PFSK-1 (cell line): ENCODE measurements around the genes CMTM1, CMTM2 and PDP2.

DNA sequence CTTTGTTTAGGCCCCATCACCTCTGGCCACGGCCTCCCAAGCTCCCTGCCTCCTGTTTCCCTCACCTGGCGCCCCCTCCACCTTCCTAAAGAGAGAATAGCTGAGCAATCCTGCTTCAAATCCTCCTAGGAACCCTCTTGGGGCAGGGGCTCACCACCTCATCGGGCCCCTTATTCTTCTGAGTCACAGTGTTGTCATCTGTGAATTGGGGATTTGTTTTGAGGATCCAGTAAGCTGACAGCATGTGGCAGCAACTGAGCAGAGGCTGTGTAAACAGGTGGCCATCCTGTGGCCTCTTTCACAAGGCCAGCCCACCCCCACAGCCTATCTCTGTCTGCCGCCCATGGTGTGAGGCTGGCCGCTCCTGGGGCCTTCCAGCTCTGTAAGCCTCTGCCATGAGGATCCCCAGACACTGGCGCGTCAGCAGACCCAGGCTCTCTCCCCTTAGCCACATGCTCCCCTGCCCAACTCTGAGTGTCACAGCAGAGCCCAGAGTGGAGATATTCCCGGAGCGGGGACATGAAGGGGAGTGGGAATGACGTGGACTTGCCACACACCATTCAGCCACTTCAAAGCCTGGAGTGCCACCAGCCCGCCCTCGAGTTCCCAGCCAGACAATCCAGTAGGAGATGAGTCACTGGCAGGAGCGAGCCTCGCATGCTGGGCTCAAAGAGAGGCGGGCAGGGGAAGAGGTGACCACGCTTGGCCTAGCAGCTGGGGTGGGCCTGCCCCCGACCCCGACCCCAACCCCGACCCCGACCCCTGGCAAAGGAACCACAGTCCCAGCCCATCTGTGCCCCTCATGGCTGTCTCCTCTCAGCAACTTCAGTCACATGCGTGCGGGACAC, 6.6 kb downstream of the BEAN1 start:
- RRBS = no CpG with 5 or more reads among the region's 22 CpGs

- RRBS = 94% methylated on average over 10 of the region's 64 CpGs
Observed at GRCh38 chr16:66565766-66566988, at the start of gene CMTM1. Gene CMTM1 (plus strand): TSS chr16:66566439.

- RRBS = 93% methylated on average over 5 of the region's 23 CpGs
Observed at GRCh38 chr16:66579335-66579535, at the start of gene CMTM2. Gene CMTM2 (plus strand): TSS chr16:66579463.

DNA sequence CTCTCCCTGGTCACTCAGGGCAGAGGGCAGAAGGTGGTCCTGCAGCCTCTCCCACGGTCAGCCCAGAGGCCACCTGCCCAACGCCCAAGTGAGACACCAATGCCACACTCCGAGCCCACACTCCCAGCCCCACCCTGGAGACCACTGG, 1.2 kb downstream of the CMTM3 start:
- RRBS = no CpG with 5 or more reads among the region's 3 CpGs

DNA sequence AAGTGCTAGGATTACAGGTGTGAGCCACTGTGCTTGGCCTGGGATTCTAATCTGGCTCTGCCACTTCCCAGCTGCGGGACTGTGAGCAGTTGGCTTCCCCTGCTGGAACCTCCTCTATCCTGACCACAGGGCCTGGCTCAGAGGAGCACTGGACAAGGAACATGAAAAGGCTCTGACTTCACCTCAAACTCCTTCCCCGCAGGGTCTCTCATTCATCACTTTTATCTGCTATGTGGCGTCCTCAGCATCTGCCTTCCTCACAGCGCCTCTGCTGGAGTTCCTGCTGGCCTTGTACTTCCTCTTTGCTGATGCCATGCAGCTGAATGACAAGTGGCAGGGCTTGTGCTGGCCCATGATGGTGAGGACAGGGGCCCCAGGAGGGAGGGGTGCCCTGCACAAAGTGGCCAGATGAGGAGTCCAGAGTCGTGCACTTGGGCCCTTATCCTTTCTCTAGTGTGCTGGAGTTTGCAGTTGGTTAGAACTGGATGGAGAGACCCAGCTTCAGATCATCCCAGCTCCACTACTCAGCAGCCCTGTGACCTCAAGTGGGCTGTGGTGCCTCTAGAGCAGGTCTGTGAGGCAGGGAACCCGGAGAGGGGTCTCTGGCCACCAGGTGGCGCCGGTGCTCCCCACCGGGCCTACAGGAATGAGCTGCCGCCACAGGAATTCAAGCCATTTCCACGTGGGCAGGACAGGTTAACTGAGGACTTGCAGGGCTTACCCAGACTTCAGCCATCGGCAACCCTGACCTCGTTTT, 3.8 kb downstream of the CMTM3 start:
- RRBS = no CpG with 5 or more reads among the region's 13 CpGs

DNA sequence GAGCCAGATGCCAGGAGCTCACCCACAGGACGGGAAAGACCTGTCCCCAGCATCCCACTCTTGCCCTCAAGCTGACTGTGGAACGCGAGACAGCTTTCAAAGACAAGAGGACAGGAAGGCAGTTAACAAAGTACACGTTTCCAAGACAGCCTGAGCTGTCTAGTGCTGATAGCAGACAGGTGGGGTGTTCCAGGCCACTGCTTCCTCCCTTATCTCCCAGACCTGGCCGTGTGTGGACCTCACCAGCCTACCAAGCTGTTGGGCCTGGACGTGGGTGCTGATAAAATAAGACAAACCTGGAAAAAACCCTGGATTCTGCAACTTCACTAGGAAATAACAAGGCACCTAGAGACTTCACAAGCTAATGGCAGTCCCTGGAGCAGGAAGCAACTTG, 13.3 kb downstream of the CMTM3 start:
- RRBS = no CpG with 5 or more reads among the region's 6 CpGs

GRCh38 chr16:66618484-66619102, 14.1 kb downstream of the CMTM3 start:
- RRBS = no CpG with 5 or more reads among the region's 13 CpGs

DNA sequence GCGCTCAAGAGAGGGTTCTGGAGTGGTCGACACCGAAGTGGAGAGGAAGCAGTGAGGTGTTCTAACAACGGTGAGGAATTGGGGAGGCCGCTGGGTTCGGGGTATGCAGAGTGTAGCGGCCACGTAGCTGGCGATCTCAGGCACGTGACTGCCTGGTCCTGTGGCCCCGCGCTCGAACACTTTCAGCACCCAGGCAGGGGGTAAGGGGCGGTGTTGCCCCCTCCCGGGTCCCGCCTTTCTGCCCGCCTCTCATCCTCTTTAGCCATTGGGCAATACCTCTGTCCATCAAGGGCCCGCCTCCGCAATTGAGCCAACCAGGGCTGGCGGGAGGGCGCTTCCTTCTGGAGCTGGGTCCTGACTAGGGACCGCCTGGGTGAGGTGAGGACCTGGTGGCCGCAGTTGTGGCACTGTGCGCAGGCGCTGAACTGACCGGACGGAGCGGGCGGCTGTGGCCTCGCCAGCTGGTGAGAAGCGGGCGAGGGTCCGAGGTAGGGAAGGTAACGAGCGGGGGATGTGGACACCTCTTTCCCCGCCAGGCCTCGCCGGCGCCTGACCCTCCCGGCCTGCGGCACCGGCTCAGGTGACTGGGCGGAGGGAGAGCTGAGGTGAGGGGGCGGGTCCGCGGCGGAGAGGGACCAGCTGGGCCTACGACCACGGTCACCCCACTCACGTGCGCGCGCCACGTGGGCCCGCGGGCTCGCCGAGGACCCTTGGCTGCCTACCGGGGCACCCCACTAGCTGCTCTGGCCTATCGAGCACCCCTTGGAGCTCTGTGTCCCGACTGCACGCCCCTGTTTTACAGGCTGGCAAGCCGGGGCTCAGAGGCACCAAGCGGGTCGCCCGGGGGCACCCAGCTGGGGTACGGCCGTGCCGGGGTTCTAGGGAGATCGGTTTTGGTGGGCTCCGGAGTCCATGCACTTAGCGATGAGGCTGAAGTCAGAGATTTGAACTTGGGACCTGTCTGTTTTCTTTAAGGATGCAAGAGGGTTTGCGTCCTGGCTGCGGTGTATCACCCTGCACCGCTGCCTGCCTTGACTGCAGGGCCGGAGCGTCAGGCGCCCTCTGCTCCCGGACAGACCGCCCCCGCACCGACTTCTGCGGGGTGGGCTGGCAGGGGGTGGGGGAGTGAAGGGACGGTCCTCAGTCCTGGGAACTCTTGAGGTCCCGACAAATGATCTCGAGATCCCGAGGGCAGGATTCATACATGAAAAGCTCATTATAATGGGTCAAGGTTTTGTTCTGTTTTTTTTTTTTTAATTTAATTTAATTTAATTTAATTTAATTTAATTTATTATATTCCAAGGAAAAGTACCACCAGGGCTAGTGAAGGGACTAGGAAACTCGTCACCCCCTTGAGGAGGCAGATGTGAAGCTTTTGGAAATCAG, at the start of gene PDP2:
PDP2 (plus strand) TSS at position 339 of the 1,386 bp plus-strand sequence.
- RRBS = under 1% methylated on average over 13 of the region's 88 CpGs

DNA sequence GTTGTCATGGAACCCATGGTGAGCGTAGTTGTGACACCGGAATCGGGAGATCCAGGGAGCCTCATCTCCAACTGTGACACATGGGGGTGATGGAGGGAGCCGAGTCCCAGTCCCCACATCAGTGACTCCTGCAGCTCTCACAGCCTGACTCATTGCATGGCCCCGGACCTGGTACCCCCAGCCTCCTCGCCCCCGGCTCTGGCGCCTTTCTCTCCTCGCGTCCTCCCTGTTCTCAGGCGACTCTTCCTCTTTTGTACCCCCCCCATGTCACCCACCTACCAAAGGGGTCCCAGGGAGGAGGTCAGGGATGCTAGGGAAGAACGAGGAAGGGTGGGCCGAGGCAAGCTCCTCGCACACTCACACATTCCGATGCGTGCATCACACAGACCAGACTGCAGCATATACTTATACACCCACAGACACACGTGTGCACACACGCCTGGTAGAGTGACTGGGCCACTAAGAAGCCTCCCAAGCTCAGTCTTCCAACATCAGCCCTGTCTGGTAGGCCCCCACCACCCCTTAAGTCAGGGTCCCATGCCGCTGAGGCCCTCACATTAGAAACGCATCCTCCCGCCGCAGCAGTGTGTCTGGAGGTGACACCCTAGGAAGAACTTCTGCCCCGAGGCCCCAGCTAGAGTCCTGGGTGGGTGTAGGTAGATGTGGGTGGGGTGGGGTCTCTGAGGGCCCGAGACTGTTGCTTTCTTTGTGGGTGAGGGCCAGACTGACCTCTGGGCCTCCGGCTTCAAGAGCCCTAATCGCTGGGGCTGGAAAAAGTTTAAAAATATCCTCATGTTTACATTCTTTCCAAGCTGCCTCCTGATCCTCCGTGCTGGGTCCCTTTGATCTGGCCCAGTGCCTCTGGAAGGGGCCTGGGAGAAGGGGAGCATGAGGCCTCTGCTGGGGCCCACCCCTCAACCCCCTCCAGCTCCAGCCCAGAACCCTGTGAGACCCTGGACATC, 13.9 kb downstream of the CDH16 start:
- RRBS = no CpG with 5 or more reads among the region's 27 CpGs

- RRBS = no CpG with 5 or more reads among the region's 3 CpGs
Observed at GRCh38 chr16:66932819-66933039, 1.5 kb downstream of the CIAO2B start.

DNA sequence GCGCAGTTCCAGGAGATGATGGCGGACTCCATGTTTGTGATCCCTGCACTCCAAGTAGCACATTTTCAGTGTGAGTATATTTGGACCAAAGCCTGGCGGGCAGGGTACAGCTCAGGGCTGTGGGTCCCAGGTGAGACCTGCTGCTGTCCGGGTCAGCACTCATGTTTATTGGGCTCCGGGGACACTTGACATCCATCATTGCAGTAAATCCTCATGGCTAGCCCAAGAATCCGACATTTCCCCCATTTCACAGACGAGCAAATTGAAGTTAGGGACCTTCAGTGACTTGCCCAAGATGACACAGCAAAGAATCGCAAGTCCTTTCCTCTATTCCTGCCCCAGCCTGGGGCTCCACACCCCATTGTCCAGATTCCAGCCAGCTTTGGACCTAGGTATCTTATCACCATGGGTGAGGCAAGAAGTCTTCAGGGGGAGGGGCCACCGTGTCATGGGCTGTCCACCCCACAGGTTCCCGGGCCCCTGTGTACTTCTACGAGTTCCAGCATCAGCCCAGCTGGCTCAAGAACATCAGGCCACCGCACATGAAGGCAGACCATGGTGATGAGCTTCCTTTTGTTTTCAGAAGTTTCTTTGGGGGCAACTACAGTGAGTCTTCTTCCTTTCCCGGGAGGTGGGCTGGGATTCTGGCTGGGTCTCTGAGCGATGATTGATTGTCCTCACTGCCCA, 7.0 kb downstream of the CES2 start:
- RRBS = no CpG with 5 or more reads among the region's 14 CpGs

DNA sequence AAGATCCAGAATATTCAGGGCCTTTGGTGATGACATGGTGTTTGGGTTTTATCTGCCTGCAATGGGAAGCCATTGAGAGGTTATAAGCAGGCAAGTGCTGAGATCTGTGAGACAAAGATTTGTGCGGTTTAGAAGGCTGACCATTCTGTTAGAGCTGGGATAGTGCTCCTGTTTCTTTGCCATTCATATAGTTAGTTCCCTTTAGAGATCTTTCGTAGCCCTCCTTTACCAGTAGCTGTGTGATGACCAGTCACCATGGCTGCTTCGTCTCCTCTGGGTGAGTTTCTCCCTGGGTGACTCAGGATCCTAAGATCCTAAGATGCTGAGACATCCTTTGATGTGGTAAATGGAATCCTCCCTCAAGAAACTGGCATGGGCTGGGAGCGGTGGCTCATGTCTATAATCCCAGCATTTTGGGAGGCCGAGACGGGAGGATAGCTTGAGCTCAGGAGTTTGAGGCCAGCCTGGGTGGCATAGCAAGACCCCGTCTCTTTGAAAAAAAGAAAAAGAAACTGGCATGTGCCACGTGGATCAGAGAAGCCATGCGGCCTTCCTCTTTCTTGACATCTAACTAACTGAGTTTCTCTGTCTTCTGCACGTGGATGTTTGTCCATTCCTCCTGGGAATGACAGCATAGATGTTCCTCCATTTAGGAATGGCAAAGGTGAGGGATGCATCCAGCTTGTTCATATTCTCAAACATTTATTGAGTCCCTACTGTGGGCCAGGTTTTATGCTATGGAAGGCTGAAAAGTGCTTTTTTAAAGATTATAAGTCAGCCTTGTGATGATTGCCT, 6.0 kb downstream of the PHAF1 start:
- RRBS = no CpG with 5 or more reads among the region's 10 CpGs

GRCh38 chr16:67174068-67174796, 9.5 kb downstream of the MATCAP1 start:
- RRBS = 9% methylated on average over 15 of the region's 64 CpGs

DNA sequence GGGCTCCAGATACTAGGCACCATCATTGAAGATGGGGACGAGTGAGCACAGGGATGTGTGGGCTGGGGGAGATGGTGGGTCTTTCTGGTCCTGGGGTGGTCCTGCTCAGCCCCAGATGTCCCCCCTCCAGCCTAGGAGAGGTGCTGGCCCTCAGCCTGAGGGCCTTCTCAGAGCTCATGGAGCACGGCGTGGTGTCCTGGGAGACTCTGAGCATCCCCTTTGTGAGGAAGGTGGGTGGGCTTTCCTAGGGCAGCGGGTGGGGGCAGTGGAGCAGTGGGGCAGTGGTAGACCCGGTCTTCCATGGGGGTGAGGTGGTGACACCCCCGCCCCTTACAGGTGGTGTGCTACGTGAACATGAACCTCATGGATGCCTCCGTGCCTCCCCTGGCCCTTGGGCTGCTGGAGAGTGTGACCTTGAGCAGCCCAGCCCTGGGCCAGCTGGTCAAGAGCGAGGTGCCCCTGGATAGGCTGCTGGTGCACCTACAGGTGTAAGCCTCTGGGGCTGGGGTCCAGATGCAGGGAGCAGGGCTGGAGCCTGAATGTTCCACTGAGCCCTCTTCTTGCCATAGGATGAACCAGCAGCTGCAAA, 1.5 kb downstream of the ELMO3 start:
- RRBS = no CpG with 5 or more reads among the region's 9 CpGs

GRCh38 chr16:67233316-67234040, 6.5 kb downstream of the TMEM208 start:
- RRBS = no CpG with 5 or more reads among the region's 9 CpGs

DNA sequence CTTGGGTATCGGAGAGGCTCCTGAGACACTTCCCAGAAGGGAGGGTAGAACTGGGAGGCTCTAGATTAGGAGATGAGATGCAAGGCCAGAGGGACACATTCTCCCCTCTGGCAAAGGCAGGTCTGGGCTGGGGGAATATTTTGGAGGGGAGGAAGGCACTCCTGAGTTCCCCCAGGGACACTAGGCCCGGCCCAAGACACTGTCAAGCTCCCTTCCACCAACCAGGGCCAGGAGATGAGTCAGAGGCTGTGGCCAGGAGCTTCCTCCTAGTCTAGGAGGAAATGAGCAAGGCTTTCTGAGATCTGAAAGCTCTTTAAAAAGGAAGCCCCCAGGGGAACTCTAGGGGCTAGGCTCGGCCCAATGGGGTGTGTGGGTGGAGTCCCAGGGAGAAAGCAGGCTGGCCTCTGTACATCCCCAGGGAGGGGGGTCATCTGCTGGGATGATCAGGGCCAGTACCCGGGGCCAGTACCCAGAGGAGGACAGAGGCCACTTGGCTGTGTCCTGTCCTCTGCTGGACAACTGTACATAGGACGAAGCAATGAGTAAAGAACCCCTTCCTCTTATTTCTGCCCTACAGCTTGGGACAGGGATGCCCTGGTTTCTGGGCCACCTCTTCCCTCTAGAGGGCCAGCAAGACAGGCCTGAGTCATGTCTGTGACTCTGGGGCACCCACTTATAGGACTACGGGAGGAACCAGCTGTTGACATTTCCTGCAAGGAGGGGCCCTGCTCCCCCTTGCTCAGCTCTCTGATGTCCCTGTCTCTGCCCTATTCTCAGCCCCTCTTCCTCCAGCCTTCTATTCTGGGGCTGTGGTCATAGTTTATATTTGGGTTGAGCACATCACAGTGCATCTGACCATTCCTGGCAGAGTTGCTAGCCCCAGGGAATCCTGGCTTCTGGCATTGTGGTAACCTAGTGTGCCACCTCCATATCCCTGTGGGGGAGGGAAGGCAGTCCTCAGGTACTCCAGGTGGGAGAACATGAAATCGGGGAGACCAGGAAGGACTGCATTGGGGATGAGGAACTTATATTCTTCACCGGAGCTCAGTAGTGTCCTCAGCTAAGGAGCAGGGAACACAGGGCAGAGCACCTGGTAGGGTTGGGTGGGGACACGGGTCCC, 2.7 kb downstream of the FHOD1 start:
- RRBS = no CpG with 5 or more reads among the region's 9 CpGs

DNA sequence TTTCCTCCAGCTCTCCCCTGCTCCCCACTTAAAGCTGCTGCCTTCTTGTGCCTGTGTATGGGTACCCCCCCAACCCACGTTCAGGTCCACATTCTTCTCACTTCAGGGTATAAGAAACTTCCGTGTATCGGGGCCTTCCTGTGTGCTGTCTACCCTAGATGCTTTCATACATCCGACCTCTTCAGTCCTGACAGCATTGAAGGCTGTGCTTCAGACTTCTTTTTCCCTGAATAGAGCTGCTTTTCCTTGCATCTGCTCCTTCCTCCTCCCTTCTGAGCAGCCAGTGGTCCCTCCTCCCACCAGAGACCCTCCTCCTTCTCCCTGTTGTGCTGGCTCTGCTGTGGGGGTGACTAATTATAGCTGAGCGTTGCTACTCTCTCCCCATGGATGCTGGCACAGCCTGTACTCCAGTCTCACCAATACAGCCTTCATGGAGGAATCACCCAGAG, 935 bp downstream of the SLC9A5 start:
- RRBS = no CpG with 5 or more reads among the region's 5 CpGs

GRCh38 chr16:67406434-67407094, 9.7 kb downstream of the ZDHHC1 start:
- RRBS = no CpG with 5 or more reads among the region's 5 CpGs

GRCh38 chr16:67427961-67428572, 2.9 kb upstream of the HSD11B2 start:
- RRBS = no CpG with 5 or more reads among the region's 10 CpGs

- RRBS = no CpG with 5 or more reads among the region's 6 CpGs
Observed at GRCh38 chr16:67437512-67438079, 6.7 kb downstream of the HSD11B2 start.